Colonic mucosa (tissue), 1 donor: ENCODE results near the genes TMEM98, CCL1, TBC1D3I and TBC1D3H.

DNA sequence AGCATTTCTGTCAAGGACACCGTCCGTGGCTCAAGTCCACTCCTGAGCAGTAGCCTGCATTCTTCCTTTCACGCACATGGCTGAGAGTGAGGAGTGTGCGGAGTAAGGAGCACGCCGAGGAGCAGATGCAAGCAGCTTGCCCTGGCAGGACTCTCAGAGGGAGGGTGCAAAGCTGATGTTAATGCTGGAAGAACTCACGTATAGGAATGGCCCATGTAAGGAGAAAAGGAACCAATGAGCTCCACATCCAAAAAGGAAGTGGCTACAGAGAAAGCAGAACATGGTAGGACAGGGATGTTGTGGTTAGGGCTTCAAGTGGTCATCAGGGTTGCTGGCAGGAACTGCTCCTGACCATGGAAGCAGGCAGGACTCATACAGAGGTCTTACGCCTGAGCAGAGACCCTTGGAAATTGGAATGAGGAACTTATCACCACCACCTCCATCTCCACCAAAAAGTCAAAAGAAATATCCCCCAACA, 5.2 kb downstream of the MYO1D start:
- PRO-cap: no peak

DNA sequence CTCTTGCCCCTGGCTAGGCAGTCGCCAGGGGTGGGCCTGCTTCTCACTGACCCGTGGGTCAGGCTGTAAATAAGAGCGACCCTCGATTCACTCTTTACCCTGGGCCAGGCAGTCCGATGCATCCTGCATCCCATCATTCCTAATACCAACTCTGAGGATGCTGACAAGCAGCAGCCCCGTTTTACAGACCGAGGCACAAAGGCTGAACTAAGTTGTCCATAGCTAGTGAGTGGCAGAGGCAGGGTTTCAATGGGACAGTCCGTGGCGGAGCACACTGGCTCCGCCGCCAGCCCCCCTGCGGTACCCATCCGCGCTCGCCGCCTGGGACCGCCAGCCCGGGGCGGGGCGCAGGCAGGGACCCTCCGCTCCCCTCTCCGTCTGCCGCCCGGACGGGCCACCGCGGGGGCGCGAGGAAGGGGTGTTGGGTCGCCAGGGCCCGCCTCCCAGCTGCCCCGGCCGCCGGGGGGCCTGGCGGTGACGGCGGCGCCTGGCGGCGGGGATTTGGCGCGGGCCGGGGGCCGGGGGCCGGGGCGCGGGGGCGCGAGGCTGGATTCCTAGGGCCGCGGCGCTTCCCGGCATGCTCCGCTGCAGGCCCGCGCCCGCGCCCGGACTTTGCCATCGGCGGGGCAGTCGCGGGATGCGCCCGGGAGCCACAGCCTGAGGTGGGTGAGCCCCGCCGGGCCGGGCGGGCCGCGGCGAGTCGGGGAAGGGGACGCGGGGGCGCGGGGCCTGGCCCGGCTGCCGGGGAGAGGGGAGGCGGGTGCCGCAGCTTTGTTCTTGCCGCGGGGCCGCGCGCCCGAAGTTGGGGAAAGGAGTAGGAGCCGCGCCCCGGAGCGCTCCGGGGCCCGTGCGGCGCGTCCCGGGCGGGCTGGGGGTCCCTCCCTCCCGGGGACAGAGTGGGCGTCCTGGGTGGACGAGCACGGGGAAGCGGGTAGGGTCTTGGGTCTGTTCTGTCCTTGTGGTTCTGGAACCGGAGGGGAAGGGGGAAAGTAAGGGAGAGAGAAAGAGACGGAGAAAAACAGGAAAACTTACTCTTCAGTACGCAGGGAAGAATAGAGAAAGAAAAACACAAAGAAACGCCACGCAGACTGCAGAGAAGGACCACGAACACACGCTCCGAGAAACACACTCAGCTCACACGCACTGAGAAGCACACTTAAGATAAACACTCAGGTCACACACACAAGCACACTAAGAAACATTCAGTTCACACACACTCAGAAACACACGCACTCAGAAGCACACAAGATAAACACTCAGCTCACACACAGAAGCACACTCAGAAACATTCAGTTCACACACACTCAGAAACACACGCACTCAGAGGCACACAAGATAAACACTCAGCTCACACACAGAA, at the start of gene TMEM98:
TSS of gene TMEM98 (plus strand) at position 578 of the 1,360 bp plus-strand sequence.
- PRO-cap: unidirectional peak, plus-strand start at position 235 of the sequence; bidirectional peak, plus-strand start at position 629 of the sequence, minus-strand start at position 587 of the sequence

- PRO-cap: no peak
Measured at GRCh38 chr17:33579659-33580087, 286.6 kb upstream of the ASIC2 start.

DNA sequence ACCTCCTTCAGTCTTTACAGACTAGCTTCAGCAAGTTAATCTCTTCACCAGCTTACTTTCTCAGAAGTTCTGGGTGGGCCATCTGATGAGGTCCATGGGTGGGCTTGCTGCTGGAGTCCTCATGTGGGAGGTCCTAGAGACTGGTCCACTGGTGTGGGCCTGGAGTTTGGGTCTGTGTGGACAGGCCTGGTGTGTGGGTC, 254.0 kb upstream of the CCL2 start:
- PRO-cap: no peak

DNA sequence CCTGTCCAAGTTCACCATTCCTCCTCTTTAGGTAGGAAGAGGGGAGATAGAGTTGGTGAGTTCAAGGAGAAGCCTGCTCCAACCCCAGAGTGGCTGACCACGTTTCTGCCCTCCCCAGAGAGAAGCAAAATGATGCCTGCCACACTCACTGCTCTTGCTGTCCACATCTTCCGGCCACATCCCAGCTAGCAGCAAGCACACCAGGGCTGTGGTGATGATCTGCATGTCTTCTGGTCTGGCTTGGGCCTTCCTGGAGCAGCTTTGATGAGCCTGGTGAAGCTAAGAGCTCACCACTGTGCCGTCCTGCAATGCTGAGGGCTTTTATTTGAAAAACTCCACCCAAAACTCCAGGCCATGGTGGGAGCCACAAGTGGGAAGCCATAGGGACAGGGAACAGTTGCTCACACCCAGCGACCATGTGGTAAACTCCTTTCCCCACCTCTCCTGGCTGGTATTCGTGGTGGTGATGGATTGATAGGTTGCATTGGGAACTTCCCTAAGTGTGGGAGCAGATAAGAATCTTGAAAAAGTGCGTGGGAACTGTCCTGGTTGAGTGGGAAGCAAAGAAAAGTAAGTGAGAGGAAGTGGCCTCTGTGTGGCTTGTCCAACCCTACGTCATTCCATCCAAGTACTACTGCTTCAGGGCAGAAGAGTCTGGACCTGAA, at the start of gene CCL1:
TSS of gene CCL1 (minus strand) at position 297 of the 665 bp plus-strand sequence.
- PRO-cap: no peak

- PRO-cap: no peak
Measured at GRCh38 chr17:34598359-34598745, 19.0 kb downstream of the TMEM132E start.

GRCh38 chr17:35017246-35017950, 37.1 kb downstream of the LIG3 start:
- PRO-cap: no peak

GRCh38 chr17:35051663-35052214, 11.8 kb downstream of the RFFL start:
- PRO-cap: no peak

DNA sequence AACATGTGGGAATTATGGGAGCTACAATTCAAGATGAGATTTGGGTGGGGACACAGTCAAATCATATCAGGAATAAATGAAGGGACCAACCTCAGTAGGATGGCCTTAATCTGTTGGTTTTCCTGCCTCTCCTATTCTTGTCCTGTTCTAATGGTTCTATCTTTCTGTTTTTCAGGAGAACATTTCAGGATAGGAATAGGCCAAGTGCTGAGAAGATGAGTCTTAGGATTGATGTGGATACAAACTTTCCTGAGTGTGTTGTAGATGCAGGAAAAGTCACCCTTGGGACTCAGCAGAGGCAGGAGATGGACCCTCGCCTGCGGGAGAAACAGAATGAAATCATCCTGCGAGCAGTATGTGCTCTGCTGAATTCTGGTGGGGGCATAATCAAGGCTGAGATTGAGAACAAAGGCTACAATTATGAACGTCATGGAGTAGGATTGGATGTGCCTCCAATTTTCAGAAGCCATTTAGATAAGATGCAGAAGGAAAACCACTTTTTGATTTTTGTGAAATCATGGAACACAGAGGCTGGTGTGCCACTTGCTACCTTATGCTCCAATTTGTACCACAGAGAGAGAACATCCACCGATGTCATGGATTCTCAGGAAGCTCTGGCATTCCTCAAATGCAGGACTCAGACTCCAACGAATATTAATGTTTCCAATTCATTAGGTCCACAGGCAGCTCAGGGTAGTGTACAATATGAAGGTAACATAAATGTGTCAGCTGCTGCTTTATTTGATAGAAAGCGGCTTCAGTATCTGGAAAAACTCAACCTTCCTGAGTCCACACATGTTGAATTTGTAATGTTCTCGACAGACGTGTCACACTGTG, 15.8 kb downstream of the SLFN5 start:
- PRO-cap: no peak

GRCh38 chr17:35298948-35299530, 56.2 kb downstream of the SLFN5 start:
- PRO-cap: no peak

GRCh38 chr17:35536591-35537334, 715 bp downstream of the SLFN12L start:
- PRO-cap: no peak

DNA sequence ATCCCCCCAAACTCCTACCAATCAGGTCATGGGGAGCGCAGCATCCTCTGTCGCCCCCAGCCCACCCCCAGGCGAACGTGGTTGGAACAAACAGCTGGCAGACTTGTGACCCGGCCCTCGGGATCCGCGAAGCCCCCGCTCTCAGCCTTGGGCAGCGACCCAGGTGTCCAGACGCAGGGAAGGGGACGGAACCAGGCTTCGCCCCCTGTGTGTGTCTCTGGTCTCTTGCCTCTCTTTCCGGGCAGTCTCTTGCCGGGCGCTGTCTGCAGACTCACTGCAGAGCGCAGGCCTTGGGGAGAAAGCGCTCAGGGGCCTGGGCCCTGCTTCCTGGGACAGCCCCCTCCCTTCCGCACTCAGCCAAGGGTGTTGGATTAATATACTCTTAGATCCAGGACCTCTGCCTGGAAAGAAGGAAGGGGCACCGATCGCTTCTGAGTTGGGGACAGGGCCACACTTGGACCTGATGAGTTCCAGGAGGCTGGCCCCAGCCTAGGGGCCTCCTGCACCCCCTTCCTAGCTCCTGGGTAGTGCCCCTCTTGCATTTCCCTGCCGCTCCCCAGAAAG, 759 bp downstream of the RASL10B start:
- PRO-cap: no peak

DNA sequence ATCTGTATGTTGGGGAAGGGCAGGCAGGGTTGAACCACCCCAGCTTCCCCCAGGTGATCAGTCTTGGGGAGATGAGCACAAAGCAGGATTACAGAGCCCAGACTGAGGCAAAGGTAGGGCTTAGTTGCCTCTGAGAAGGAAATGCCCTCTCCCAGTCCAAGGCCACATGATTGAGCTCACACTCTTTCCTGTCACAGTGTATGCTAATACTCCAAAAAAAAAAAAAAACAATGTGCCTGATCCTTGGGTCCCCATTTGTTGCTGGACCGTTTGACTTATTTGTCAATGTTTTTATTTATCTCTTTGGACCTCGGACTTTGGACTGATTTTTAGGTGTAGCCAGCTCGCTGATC, 505 bp upstream of the CCL16 start:
- PRO-cap: no peak

DNA sequence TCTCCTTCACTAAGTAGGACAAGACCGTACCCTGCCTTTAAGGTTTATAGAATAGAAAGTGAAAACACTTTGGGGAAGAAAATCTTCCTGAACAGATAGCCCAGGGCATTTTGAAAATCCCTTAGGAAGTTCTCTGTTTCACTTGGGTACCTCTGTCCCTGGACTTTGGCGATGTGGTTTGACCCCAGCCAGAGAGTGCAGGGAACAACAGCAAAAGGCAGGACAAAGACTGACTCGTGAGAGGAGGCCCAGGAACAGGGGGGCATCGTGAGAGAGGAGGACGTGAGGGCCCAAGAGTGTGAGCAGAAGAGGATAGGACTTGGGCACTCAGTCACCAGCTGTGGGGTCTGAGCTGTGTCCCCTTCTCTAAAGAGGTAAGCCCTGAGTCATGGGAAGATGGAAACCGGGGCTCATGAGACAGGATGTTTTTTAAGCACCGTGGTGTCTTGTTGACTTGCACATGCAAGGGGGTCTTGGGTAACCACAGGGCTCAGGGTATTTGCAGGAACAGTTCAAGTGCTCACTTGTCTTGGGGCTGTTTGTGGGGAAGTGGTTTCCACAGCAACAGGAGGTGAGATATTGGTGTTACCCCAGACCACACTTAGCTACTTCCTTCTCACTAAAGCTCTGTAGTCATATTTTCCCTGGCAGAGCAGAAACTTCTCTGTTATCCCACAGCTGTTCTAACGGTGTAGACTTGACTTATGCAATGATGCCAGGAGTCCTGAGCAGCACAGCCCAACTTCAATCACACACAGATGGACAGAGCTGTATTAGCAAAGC, 7.5 kb downstream of the CCL3 start:
- PRO-cap: no peak

GRCh38 chr17:36085917-36086116, 4.1 kb downstream of the CCL3 start:
- PRO-cap: no peak

DNA sequence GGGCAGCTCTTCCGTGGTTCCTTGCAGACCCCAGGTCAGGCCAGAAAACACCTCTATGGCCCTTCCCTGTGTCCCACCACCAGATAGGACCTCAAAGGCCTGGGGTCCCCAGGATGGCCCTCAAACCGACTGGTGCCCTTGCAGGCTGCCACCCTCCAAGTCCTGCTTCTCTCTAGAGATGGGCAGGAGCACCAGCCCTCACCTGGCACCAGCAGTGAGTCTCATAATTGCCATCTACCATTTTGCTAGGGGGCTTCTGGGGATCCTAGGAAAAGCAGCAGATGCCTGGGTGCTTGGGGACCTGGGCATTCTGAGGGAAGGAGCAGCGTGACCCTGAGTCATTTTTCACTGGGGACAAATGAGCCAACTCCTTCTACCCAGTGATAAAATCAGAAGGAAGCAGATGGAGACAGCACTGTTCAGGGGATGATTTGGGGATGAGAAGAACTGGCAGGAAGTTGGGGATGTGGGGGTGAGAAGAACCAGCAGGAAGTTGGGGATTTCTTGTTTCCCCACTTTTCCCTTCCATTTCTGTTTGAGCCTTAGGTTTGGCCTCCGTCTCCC, 8.7 kb downstream of the CCL3L3 start:
- PRO-cap: no peak

DNA sequence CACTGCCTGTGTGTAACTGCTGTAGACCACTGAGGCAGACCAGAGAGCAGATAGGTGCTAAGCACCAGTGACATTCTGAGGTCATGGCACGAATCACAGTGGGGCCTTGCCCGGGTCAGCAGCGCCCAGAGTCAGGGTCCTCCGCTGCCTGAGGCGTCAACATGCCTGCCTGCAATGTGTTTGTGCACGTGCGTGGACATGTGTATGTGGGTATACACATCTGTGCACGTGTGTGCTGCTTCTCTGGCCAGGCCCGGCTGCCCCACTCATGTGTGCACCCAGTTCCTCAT, at the start of gene TBC1D3I:
TSS of gene TBC1D3I (minus strand) at position 76 of the 290 bp plus-strand sequence.
- PRO-cap: no peak

DNA sequence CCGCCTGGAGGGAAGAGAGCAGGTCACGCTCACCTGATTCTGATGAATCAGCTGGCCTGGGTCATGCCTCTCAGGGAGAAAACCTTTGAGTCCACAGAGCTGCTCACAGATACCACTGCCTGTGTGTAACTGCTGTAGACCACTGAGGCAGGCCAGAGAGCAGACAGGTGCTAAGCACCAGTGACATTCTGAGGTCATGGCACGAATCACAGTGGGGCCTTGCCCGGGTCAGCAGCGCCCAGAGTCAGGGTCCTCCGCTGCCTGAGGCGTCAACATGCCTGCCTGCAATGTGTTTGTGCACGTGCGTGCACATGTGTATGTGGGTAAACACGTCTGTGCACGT, at the start of gene TBC1D3H:
TSS of gene TBC1D3H (minus strand) at position 144 of the 343 bp plus-strand sequence.
- PRO-cap: no peak

DNA sequence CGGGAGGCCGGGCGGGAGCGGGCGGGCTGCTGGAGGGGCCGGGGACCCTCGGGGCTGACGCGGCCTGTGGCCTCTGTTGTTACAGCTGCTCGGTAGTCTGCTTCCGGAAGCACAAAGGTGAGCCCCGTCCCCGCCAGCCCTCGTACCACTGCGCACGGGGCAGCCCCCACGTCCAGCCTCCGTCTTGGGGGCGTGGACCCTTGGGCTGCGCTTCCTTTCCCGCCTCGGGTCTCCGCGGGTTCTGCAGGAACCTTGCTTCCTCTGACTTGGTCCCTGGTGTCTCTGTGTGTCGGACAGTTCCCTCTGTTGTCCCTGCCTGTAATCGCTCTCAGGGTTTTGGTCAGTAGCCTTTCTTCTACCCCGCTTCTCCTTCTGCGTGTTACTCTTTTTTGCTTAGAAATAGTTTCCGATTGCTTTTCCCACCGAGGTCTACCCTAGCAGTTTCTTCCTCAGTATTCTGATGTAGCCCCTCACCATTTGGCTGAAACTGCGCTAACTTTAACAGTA, 422 bp downstream of the ZNHIT3 start:
- PRO-cap: no peak

GRCh38 chr17:36592357-36593526, 1.1 kb downstream of the DHRS11 start:
- PRO-cap: bidirectional peak, plus-strand start at chr17:36592720, minus-strand start at chr17:36592420; bidirectional peak, plus-strand start at chr17:36593094, minus-strand start at chr17:36592918